SEM (cell line): ENCODE measurements around a stretch of chr1.

GRCh38 chr1:8455583-8456164 lies 137.8 kb downstream of the SLC45A1 start:
- PRO-cap: no peak

DNA sequence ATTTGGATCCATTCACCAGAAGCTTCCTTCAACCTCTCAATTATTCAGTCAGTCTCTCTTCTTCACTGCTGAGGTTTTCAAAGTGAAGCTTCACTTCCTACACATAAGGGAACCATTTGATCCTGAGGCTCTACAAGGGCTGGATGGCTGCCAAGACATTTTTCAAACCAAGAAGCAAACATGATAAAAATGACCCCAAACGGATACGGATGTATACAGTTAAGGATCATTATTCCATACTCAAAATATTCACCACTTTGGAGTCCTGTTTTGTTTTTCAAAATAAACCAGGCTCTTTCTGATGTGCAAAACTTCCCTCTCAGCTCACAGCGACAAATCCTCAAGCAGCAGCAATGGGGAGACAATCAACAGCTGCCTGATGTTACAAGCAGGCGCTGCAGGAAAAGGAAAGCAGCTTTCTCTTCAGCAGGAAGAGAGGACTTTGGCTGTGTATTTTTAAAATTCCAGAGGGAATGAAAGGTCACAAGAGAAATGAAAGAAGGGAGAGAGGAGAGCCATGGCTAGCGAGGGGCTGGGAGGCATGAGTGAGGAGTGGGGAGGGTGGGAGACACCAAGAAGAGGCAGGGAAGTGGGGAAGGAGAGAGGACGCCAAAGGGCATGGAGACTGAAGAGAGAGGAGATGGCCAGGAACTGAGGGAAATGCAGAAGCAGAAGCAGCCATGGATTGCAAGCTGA lies 145.4 kb downstream of the SLC45A1 start:
- PRO-cap: no peak

DNA sequence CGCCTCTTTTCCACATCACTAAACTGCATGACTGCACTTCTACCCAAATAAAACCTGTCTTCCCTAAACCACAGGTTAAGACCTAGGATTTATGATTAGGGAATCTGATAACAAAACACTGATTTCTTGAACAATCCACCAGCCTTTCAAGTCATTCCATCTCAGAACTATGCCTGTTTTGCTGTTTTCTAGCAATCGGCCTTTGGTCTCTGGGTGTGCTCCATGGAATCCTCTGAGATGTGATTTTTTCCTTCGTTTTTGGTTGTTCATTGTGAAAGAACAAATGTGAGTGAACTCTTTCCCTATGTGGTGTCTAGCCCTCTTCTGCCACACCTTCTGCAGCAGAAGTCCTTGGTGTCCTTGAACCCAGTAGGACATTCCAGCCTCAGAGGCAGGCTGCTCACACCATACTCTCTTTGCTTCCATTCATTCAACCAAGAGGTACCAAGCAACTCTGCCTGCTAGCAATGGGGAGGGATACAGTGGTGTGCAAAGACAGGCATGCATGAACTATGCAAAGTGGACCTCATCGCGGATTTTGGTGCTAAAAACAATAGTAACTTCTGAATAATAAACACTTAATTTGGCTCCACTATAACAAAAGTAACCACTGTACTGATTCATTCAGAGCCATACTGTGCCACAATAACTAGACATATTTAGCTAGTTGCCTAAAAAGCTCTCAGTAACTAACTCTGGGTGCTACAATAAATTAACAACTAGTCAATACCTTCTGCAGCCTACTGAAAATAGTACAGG lies 155.2 kb downstream of the SLC45A1 start:
- PRO-cap: no peak

DNA sequence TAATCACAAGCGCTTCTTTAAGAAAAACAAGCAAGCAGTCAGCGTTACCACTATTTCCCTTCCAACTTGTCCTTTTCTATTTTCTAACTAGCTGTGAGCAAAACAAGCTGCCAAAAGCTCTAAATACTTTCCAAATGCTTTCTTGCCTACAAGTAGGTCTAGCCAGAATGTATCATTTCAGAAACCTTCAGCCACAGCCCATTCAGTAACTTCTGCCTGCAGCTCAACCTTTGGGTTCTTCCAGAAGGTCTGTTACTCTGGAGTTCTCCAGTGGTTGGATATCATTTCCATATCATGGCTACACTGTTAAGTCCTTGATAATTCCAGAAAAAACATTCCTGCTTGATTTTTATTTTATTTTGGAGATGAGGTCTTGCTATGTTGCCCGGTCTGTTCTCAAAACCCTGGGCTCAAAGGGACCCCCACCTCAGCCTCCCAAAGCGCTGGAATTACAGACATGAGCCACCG lies 192.7 kb downstream of the SLC45A1 start:
- PRO-cap: no peak

- PRO-cap: no peak
Observed at GRCh38 chr1:8711827-8713209, 105.1 kb downstream of the RERE start.

GRCh38 chr1:8815342-8816319 lies 1.8 kb downstream of the RERE start:
- PRO-cap: no peak

GRCh38 chr1:8822438-8823230 lies 5.2 kb upstream of the RERE start:
- PRO-cap: no peak

GRCh38 chr1:9129751-9130121 lies 834 bp upstream of the GPR157 start:
- PRO-cap: no peak

DNA sequence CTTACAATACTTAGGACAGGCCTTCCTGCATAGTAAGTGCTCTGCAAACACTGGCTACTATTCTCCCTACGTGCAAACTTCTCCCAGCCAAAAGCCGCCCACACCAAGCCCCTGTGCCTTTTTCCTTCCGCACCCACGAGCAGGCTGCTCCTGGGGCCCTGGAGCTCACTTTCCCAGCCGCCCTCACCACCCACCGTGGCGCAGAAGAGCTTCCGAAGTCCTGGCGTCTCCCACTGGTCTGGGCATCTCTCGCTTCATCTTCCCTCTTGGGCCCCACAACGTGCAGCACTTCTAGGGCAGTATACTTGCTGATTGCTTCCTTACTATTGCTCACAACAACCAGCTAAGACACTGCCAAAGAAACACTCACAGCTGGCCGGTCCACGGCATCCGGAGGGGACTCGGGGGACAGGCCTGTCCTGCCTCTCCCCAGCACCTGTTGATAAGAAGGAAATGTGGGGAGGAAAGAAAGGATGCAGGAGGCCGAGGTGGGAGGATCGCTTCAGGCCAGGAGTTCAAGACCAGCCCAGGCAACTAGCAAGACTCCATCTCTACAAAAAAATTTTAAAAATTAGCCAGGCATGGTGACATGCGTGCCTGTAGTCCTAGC lies 22.6 kb upstream of the GPR157 start:
- PRO-cap: no peak

- PRO-cap: no peak
Observed at GRCh38 chr1:9164862-9165696, 36.2 kb upstream of the GPR157 start.

- PRO-cap: no peak
Observed at GRCh38 chr1:9181819-9182701, 52.5 kb upstream of the H6PD start.

DNA sequence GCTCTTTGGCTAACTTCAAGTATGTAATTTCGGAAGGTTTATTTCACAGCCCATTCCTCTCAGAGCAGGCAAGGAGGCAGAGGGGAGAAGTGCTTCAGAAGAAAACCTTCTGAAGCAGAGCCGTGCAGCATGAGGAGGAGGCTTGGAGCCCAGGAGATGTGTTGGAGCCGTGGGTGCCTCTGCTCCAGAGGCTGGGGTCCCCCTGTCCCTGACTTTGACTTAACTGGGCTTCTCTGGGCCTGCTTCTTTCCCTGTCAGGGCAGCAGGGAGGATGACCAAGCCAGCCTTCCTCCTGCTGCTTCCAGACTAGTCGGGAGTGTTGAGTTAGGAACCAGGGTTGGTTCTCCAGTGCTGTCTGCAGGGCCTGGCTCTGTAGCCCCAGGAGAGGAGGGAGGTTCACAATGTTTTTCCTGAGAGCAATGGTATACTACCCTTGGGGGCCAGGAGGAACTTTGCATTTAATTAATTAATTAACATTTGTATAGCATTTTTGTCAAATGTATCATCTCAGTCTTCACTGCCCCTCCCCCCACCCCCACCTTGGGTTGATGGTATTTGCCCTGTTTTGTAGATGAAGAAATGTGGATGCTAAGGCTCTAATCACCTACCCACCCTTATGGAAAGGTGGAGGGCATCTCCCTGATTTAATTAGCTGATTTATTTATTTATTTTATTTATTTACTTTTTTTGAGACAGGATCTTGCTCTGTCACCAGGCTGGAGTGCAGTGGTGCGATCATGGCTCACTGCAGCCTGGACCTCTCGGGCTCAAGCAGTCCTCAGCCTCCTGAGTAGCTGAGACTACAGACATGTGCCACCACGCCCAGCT lies 6.4 kb downstream of the H6PD start:
- PRO-cap: no peak

GRCh38 chr1:9293139-9294147 lies 749 bp downstream of the SPSB1 start:
- PRO-cap: no peak

- PRO-cap: no peak
Observed at GRCh38 chr1:9299951-9300467, 7.3 kb downstream of the SPSB1 start.

- PRO-cap: no peak
Observed at GRCh38 chr1:9305412-9306379, 13.0 kb downstream of the SPSB1 start.

DNA sequence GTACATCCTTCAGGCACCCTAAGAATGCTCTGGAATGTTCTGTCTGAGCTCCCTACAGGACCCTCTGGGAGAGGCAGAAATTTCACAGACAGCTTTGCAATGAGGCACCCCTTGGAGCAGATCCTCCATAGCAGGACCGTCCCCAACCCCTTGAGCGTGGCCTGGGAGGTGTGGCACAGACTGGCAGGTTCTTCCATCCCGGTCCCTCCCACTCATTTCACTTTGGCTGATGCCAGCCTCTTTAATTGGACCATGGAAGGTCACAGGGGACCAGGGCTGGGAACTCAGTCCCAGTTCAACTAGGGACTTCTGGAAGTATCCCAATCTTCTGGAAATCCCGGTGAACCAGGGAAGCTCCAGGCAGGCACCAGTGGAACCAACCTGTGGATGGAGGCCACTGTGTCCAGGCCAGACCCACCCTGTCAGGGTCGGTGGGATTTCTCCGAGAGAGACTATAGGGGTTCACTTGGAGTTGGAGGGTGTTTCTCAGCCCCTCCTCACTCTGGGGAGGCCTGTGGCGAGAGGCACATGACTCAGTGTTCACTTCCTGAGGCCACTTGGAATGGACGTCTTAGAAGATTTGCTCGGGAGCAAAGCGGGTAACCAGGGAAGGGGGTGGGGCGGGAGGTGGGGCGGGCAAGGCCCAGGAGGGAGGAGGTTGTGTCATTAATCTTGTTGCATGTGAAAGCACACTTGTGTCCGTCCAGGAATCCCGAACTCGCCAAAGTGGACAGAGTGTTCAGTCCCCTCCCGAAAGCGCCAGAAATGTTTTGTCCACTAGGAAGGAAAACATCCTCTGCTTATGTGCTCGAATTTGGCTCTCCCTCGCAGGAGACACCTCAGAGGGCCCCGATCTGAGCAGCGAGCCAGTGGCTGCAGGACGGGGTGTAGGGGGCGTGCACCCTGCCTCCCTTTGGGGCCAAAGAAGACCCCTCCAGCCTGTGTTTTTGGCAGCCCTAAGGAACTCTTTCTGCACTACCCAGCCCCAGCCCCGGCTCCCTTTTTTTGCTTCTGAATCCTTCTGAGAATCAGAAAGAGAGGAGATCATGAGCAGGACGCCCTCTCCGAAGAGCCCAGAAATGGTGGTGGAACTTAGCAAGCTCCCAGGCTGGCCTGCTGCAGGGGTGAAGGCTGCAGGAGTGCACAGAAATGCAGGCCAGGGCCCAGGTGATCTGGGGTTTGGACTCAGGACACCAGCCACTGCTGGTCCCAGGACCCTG lies 84.1 kb downstream of the SPSB1 start:
- PRO-cap: no peak

GRCh38 chr1:9388295-9388813 lies 95.7 kb downstream of the SPSB1 start:
- PRO-cap: no peak

- PRO-cap: bidirectional peak, plus-strand start at chr1:9426079, minus-strand start at chr1:9425965; bidirectional peak, plus-strand start at chr1:9426635, minus-strand start at chr1:9426363; unidirectional peak, plus-strand start at chr1:9426939
Observed at GRCh38 chr1:9425826-9427022, 113.0 kb upstream of the SLC25A33 start.

DNA sequence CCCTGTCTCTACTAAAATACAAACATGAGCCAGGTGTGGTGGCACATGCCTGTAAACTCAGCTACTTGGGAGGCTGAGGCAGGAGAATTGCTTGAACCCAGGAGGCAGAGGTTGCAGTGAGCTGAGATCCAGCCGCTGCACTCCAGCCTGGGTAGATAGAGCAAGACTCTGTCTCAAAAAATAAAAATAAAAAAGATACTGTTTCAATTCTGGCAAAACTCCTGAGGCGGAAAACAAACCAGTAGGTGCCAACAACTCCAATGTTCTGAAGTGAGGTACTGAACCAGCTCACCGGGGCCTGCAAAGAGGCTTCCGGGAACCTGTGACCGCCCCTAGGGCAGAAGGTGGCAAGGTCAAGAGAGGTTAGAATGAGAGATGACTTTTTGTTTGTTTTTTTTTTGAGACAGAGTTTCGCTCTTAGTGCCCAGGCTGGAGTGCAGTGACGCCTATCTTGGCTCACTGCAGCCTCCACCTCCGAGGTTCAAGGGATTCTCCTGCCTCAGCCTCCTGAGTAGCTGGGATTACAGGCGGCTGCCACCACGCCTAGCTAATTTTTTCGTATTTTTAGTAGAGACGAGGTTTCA lies 92.1 kb upstream of the SLC25A33 start:
- PRO-cap: no peak

DNA sequence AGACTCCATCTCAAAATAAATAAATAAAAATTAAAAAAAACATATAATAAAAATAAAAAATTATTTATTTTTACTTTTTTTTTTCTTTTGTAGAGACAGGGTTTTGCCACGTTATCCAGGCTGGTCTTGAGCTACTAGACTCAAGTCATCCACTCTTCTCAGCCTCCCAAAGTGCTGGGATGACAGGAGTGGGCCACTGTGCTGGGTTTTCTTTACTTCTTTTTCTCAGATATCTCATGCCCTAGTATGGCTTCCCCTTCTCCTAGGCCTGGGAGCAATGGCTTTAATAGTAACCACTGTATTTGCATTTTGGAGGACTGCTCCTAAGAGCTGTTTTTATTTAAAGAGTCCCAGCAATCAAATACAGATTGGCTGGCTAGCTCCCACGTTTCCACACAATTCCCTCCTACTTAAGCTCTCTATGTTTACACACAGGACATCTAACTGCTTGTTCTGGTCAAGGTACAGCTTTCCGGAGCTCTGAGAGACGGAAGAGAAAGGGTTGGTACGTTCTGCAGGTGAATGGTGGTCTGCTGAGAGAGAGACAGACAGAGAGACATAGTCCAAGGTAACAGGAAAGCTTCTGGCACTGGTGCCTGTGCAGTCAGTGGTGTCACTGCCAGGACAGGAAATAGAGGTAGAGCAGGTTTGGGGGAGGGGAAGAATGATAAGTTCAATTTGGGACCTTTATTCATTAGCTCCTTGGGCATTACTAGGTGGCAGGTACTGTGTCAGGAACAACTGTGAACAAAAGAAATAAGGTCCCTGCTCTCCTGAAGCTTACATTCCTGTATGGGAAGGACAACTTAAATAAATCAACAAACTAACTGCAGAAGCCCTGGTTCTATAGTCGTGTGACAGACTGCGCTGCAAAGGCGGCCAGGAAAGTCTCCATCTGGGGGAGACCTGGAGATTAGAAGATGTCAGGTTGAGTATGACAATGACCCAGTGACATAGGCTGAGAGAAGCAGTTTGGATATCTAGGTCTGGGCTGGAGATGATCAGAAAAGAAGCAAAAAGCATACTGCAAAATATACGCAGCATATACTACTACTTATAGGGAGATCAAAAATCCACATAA lies 1.3 kb upstream of the SLC25A33 start:
- PRO-cap: no peak